Metastatic Liver Carcinoma in the Adrenal Gland (tissue), 2 donors: Measurements from ENCODE around the genes ADCY5, KALRN and MUC13.

DNA sequence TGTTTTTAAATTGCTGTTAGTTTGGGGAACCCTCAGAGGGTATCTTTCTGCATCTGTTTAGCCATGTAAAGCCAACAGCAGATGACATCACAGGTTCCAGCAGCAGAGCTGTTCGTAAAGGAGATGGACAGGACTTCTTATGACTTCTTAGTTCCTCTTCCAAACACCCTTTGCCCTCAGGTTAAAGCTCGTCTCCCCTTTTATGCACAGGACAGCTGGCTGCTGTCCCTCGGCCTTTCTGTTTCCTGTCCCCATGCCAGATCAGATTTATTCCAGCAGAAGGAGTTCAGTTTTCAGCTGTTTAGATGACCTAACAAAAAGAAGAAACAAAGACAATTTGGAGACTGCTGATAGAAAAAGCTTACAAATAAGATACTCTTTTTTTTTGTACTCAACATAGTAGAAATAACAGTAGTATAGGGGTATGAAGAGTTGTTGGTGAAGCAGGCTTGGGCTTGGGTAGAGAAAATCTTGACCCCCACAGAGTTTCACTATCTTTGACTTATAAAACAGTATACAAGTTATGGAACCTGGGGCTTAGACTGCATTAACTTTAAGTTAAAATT lies 45.2 kb downstream of the SEC22A start:
- PRO-cap, 2 experiments = no peak in any of the 2 experiments

- PRO-cap, 2 experiments = no peak in any of the 2 experiments
These were observed 89.4 kb downstream of the SEC22A start for GRCh38 chr3:123291170-123291509.

DNA sequence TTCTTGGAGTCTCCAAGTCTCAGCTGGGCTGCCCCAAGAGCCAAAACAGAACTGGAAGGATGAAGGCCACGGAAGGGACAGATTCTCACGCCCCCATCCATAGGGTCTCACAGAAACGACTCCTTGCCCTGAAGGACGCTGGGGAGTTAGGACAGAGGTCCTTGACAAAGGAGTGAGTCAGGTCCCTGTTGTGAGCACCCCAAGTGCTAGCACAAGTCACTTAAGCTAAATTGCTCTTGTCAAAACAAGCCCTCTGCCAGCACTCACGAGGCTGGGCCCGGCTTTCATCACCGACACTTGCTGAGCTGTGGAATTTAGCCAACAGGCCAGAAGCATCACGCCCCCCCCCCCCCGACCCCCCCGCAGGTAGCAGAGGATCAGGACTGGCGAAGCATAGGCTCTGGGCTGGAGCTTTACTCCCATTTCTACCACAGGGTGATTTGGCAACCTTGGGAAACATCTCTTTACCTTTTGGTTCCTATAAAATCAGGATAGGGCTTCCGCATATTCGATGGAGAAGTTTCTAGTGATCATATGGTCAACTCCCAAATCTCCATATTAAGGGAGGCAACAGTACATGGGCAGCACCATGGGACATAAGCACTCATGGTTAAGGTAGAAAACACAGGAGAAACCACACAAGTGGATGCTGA lies 75.3 kb downstream of the ADCY5 start:
- PRO-cap, 2 experiments = no peak in any of the 2 experiments

DNA sequence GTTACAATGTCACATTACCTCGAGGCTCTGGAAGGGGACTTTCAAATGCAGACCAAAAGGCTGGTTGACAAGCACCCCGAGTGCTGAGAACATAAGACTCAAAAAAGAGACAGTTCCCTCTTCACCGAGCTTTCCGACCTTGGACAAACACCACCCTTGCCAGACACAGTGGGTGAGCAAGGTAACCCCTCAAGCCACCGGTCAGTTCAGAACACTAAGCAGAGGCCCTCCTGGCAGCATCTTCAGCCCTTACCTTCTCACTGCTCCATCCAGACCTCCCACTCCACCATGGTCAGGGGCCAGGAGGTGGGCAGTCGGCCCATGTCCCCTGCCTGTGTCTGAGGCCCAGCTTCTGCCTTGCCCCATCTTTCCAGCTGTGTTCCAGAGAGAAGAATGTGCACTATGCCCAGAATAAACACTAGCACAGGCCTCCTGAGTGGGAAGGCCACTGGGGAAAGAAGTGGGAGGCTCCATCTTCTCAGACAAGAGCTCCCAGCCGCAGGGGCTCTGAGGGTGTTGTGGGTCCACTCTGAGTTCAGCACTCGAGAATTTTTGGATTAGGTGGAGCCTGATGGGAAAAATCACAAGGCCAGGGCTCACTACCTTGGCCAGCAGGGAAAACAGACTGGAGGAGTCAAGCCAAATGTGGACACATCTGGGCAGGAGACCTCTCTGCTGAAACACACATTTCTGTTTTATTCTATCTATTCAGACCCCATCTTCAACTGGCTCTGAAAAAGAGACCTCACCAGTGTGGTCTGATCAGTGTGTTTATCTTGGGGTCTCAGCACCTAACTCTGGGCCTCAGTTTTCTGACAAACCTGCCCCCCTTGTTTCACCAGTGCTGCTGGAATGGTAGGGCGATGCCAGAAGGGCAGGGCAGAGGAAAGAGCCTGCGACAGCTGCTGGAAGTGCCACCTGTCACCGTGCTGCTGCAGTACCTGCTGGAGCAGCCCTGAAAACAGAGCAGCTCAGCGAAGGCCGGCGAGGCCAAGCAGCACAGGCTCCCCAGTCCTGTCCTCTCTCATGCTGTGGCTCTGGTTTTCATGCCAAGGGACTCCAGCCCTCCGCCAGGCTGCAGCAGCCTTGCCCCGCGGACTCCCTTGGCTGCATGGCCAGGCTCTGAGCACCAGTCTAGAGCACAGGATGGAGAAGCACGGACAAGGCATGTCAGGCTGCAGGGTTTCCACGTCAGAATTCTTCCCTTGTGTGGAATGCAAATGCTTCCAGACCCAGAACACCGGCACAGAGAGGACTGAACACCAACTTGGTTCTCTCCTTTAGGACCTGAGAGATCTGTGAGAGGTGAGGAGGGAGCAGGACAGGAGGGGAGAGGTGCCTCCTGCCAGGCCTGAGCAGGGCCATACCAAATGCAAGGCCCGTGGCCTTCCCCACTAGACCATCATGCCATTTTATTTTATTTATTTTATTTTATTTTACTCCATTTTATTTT lies 44.2 kb downstream of the ADCY5 start:
- PRO-cap, 2 experiments = no peak in any of the 2 experiments

DNA sequence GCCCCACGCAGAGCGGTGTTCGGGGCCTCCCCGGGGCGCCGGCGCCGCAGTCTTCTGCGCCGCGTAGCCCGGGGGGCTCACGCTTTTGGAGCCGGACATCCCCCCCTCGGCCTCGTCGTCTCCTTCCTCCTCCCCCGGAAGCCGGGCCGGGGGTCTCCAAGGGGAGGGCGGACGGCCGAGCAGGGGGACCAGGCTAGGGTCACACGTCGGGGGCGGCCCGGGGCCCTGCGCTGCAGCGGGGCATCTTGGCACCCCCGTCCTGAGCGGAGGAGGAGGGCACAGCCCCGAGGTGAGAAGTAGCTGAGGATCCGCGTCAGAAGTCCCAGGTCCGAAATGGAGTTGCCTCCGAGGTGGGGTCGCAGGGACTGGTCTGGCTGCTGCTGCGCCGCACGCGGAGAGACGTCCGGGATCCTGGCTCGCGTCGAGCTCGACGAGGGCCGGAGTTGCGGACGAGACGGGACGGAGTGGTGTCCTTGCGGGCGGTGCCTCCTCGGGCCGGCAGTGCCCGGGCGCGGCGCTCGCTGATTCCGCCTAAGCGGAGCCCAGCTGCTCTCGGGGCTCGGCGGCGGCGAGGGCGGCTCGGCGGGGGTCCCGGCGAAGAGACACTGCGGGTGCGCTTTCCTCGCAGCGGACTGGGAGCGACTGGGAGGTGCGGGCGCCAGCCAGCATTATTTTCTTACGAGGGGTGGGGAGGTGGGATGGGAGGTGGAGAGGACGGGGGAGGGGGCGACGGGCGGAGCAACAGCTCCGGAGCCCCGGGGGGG lies at the start of gene ADCY5:
TSS of gene ADCY5 (minus strand) at position 644 of the 764 bp plus-strand sequence.
- PRO-cap, 2 experiments = no peak in any of the 2 experiments

GRCh38 chr3:123449211-123449525 lies 278 bp upstream of the ADCY5 start:
- PRO-cap, 2 experiments = peak in 2 of 2 experiments; most common plus-strand start chr3:123449391 (in 2)

GRCh38 chr3:123523236-123523441 lies 61.7 kb downstream of the HACD2 start:
- PRO-cap, 2 experiments = no peak in any of the 2 experiments

DNA sequence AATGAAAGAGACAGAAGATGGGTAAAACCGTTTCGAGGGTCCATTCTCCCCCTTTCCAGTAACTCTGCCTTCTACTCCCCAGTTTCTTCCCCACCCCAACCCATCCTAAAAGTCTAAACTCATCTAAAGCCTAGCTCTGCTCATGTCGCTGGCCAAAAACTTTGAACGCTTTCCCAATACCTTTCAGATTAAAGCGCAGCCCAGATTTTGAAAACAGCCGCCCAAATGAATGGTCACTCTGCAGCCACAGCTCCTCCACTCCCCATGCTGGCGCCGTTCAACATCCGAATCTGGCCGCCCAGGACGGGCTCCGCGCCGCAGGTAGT lies 668 bp downstream of the HACD2 start:
- PRO-cap, 2 experiments = peak in 1 of 2 experiments; most common plus-strand start position 210 of the sequence (in 1)

DNA sequence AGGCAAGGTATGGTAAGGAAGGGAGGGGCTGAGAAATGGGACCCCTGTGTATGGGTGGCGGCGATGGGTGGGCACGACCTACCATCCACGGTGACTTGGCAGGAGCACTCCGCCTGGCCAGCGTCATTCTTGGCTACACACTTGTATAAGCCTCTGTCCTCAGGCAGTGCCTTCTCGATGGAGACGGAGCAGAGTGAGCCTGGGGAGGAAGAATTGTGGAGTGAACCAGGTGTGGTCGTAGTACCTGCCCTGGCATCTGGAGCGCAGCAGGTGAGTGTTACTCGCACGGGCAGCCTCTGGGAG lies 107.8 kb upstream of the HACD2 start:
- PRO-cap, 2 experiments = no peak in any of the 2 experiments

GRCh38 chr3:123946693-123947456 lies 14.2 kb downstream of the CCDC14 start:
- PRO-cap, 2 experiments = no peak in any of the 2 experiments

- PRO-cap, 2 experiments = no peak in any of the 2 experiments
These were observed 7.3 kb downstream of the CCDC14 start for GRCh38 chr3:123953663-123954212.

DNA sequence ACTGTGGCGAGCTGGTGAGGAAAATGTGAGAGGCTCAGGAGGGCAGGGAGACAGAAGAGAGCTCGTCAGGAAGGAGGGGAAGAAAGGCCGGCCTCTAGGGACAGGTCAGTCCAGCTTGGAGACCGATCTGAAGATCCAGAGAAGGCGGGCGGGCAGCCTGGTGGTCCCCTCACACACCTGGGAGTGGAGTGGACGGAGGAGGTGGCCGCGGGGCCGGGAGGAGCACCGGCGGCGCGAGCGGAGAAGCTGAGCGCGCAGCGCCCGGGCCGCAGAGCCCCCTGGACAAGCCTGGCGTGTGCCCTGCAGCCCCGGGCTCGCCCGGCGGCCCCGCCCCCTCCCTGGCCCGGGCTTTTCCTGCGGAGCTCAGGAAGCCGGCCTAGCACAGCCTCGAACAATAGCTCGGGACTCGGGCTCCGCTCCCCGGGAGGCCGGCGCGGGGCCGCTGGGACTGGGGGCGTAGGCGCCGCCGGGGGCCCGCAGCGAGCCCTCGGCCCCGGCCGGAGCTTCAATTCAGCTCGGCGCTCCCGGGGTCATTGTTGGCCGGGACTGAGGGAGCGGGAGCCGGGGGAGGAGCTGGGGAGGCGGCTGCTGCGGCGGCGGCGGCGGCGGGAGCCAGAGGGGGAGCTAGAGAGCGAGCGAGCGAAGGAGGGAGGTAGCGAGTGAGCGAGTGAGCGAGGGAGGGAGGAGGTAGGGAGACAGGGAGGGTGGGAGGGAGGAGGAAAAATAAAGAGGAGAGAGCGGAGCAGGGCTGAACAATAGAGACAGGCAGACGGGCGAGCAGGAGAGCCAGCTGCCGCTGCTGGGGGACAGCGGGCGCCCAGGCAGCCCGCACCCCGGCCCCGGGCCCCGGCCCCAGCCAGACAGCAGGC lies at the start of gene KALRN:
TSS of gene KALRN (plus strand) at position 755 of the 869 bp plus-strand sequence.
- PRO-cap, 2 experiments = peak in 2 of 2 experiments; most common plus-strand start position 755 of the sequence (in 2); most common minus-strand start position 548 of the sequence (in 1)

- PRO-cap, 2 experiments = no peak in any of the 2 experiments
These were observed 1.8 kb downstream of the KALRN start for GRCh38 chr3:124034865-124035384.

GRCh38 chr3:124041339-124041914 lies 8.3 kb downstream of the KALRN start:
- PRO-cap, 2 experiments = no peak in any of the 2 experiments

DNA sequence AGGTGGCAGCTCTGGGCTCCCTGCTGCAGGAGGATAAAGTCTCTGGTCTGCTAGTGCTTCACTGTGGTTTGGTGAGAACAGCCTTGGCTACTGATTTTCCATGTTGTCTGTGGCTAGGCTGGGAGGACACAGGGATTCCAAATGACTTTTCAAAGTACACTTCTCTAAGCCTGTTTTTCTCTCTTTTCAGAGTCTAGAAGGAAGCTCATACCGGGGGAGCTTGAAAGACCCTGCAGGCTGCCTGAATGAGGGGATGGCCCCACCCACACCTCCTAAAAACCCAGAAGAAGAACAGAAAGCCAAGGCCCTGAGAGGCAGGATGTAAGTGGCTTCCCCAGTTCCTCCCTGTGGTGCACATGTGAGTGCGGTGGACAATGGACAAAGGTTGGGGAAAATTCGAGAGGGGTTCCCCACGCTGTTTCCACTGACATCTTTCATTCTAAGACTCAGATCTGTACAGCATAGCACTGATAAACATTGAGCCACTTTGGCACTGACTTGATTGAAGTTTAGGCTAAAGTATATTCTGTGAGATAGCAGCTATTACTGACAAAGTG lies 79.6 kb upstream of the UMPS start:
- PRO-cap, 2 experiments = no peak in any of the 2 experiments

GRCh38 chr3:124838941-124839406 lies 48.2 kb downstream of the ITGB5 start:
- PRO-cap, 2 experiments = no peak in any of the 2 experiments

GRCh38 chr3:124858806-124859711 lies 28.1 kb downstream of the ITGB5 start:
- PRO-cap, 2 experiments = no peak in any of the 2 experiments

DNA sequence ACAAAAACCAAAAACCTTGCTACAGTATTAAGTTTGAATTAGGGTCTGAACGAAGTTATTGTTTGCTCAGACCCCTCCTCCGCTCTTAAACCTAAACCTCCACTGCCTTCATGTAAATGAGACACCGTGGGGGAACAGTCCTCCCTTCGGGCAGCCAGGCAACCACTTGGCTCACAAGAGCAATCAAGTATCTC lies 1.5 kb downstream of the ITGB5 start:
- PRO-cap, 2 experiments = no peak in any of the 2 experiments

GRCh38 chr3:124934642-124935153 lies at the start of gene MUC13:
Gene MUC13 (minus strand): TSS chr3:124934751.
- PRO-cap, 2 experiments = peak in 2 of 2 experiments; most common plus-strand start chr3:124934875 (in 1); most common minus-strand start chr3:124934748 (in 2)

GRCh38 chr3:124972383-124972820 lies 37.9 kb upstream of the MUC13 start:
- PRO-cap, 2 experiments = no peak in any of the 2 experiments